T-cell (primary cell): ENCODE data around the genes ARFGAP3 and SCUBE1.

- PRO-cap, 7 experiments: no peak in any of the 7 experiments
Measured at GRCh38 chr22:42686045-42686646, 34.5 kb downstream of the A4GALT start.

GRCh38 chr22:42699077-42699859, 21.4 kb downstream of the A4GALT start:
- PRO-cap, 7 experiments: no peak in any of the 7 experiments

DNA sequence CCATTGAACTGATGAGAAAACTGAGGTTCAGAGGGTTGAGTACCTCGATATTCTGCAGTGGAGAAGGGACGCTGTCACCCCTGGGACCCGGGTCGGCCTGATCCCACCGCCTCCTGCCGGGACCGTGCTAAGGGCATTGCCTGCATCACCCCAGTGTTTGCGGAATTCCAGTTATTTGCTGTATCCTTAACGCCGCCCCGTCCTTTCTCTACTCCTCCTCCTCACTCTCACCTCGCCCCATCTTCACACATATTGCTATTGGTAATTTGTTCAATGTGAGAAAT, 394 bp upstream of the A4GALT start:
- PRO-cap, 7 experiments: no peak in any of the 7 experiments

DNA sequence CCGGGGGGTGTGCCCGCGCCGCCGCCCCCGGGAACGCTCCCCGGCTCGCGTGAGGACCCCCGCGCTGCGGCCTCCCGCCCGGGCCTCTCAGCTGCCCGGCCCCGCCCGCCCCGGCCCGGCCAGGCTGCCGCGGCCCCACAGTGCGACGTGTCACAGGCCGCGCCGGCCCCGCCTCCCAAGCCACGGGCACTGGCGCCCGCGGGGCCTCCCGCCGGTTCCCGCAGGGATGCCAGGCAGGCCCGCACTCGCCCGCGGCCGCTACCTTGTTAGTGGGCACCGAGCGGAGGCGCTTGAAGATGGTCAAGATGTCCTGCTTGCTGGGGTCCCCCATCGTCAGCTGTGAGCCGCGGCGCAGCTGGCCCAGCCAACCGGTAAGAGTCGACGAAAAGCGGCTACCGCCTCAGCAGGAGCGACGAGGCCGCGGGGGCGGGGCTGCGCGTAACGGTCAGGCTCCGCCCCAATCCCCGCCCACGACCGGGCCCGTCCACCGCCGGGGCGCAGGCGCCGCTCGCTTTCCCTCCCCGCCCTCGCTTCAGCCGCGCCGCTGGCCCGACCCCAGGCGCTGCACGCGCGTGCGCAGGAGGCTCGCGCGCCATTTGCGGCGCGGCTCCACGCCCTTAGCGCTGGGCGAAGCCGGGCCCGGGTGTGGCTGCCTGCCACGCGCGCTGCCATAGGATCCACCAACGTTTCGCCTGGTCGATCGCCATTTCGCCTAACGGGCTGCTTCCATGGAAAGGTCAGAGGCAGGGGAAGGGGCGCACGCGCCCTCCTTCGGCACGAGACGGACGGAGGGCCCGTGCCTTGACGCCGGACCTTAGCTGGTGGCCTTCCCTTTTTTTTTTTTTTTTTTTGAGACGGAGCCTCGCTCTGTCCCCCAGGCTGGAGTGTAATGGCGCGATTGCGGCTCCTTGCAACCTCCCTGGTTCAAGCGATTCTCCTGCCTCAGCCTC, at the start of gene ARFGAP3:
Gene ARFGAP3, minus strand, starts transcription at position 422 of the 950 bp plus-strand sequence.
- PRO-cap, 7 experiments: peak in 7 of 7 experiments; most common plus-strand start position 596 of the sequence (in 6); most common minus-strand start position 388 of the sequence (in 7)

DNA sequence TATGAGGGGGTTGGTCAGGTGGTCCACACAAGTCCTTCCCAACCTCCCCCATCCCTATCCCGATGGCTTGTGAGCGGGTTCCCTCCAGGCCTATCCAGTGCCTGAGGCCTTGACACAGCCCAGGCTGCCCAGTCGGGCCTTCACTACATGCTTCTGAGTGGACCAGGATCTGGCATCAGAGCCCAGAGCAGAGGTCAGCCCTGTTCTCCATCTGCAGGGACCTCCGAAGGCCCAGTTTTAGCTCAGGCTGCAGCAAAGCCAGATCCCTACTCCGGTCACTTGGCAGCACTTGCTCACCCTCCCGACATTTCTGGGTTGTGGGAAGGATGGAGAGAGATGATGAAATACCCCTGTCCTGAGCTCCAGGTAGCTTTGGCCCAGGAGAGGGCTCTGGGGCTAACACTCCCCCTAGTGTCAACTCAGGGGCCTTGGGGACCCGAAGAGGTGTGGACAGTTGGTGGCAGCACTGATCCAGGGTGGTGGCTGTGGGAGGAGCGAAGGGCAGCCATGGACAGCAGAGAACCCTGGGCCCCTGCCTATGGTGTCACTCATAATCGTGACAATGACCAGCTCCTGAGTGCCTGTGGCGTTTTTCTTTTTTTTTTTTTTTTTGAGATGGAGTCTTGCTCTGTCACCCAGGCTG, 10.5 kb upstream of the ARFGAP3 start:
- PRO-cap, 7 experiments: no peak in any of the 7 experiments

GRCh38 chr22:42888014-42888647, 31.1 kb upstream of the ARFGAP3 start:
- PRO-cap, 7 experiments: no peak in any of the 7 experiments

DNA sequence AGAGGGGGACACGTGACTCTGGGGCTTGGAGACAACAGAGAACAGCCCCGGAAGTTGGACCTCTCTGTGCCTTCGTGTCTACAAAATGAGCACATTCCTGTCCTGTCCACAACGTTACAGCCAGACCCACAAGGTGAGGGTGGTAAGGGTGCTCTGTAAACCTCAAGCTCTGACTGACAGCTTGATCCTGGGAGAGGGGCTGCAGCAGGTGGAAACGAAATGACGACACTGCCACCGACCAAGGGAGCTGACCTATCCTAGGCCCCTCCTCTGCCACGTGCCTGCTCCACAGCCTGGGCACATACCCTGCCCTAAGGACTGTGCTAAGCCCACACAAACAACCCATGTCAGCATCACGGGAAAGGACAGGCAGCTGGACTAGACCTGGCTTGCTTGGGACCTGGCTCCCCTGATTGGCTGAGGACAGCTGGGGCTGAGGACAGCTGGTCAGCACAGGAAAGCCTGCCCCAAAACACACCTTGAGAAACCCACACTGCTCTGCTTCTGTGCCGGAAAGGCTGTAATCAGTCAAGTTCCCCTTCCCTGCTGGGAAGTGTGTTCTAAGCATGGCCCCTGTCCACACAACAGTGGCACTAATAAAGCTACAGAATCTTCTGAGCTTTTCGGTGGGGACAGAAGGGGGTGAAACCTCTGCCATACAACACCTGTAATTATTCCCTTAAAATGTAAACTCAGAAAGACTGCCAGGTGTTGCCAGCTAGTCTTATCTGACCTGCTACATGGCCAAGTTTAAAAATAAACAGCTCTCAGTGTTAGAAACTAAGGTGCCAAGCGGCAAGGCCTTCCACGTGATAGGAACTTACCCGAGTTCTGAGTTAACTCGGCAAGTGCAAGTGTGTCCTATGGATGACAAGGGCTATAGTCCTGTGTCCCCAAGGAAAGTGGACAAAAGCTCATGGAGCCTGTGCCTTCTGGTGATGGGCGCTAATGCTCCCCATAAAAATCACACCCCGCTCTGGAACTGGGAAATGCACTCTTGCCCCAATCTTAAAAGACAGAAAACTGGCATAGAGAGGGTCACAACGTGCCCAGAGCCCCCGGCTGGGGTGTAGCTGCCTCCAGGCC, 35.6 kb upstream of the ARFGAP3 start:
- PRO-cap, 7 experiments: no peak in any of the 7 experiments

DNA sequence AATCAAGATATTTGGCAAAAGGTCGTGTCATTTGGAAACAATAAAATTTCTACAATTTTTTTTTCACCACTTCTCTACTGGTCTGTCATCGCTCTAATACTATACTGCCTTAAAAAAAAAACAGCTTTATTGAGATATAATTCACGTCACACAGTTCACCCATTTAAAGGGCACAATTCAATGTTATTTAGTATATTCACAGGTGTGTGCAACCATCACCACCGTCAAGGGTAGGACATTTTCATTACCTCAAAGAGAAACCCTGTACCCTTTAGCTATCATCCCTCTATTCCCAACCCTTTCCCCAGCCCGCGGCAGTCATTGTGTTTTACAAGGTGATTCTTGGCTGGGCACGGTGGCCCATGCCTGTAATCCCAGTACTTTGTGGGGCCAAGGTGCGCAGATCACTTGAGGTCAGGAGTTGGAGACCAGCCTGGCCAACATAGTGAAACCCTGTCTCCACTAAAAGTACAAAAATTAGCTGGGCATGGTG, 51.1 kb downstream of the PACSIN2 start:
- PRO-cap, 7 experiments: no peak in any of the 7 experiments

- PRO-cap, 7 experiments: no peak in any of the 7 experiments
Measured at GRCh38 chr22:42985199-42985645, 29.7 kb downstream of the PACSIN2 start.

DNA sequence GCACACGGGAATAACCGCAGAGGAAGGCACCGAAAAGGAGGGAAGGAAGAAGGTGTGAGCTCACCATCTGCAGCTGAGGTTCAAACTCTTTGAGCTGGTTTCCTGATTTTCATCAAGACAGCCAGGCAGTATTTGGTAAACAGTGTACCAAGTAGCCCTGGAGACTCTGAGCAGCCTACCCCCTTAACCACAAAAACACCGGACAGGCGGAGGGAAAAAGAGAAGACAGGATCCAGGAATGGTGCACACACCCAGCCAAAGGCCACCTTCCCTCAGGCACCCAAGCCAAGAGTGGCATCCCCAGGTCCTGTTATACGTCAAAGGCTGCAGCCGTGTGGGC, 1.3 kb downstream of the PACSIN2 start:
- PRO-cap, 7 experiments: no peak in any of the 7 experiments

- PRO-cap, 7 experiments: peak in 2 of 7 experiments; most common plus-strand start chr22:43014210 (in 1); most common minus-strand start chr22:43014053 (in 1)
Measured at GRCh38 chr22:43014007-43015022, 634 bp downstream of the PACSIN2 start.

DNA sequence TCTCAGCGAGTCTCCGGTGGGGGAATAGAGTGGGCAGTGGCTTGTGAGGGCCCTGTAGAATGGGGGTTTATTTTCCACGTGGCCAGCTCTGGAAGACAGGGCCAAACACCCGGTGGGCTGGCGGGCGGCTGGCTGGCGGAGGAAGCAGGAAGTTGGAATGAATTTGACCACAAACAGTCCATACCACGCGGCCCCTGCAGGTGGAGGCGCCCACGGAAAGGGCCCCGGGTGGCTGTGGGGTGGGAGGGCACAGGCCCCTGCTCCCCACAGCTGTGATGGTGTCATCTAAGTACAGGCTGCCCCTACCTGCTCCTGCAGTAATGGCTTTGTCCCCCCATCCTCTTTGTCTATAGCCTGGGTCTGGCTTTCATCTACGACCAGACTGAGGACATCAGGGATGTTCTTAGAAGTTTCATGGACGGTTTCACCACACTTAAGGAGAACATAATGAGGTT, 15.0 kb downstream of the MCAT start:
- PRO-cap, 7 experiments: no peak in any of the 7 experiments

DNA sequence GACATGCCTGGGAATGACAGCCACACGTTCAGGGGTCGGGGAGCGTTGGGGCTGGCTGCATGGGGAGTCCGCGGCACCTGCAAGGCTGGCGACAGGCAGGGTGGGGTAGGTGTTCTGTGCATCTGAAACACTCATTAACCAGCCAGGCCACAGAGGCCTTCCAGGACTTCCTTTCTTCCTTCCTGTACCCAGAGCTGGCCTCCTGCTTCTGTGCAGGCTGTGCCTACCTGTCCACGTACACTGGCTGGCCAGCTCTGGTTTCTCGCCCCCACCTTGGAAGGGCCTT, 16.0 kb downstream of the TTLL12 start:
- PRO-cap, 7 experiments: no peak in any of the 7 experiments

DNA sequence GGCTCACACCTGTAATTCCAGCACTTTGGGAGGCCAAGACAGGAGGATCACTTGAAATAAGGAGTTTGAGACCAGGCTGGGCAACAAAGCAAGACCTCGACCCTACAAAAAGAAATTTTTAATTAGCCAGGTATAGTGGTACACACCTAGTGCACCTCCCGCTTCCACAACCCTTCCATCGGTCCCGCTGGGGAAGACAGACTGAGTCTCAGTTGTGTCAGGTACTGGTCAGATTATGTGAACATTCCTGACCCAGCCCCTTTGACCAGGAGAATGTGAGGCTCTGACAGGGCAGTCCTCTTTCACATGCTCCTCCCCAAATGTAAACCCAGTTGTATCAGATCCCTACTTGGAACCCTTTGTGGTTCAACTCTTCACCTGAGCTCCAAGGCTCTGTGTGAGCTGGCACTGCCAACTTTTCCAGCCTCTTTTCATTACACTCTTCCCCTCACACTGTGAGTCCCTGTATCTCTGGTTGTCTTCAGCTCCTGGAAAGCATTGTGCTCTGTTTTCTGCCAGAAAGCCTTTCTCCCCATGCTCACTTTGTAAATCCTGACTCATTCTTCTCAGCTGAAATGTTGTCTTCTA, 1.9 kb upstream of the TTLL12 start:
- PRO-cap, 7 experiments: no peak in any of the 7 experiments

DNA sequence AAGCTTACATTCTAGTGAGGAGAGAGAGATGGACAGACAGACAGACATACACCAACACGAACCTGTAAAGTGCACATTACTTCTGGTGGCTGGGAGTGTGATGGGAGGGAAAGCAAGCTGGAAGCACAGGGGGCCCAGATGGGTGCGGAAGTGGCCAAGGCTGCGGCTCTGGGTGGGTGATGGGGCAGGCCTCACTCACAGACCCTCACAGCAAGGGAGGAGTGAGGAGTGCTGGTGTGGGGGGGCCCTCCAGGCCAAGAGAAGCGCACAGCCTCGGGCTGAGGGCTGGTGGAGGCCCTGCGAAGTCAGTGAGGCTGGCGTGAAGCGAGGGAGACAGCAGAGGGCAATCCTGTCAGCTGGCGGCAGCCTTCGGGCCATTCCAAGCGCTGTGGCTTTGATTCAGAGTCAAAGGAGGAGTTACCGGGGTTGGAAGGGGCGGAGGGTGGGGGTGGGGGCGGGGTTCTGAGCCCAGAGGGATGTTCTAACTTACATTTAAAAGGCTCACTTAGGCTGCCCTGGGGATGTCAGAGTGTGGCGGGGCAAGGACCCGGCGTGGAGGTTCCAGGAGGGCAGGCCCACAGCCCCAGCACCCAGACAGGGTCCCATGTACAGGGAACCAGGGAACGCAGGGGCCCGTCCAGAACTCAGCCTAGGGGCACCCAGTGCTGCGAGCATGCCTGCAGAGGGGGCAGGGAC, 39.4 kb upstream of the TTLL12 start:
- PRO-cap, 7 experiments: no peak in any of the 7 experiments

- PRO-cap, 7 experiments: no peak in any of the 7 experiments
Measured at GRCh38 chr22:43227211-43227562, 40.3 kb upstream of the TTLL12 start.

DNA sequence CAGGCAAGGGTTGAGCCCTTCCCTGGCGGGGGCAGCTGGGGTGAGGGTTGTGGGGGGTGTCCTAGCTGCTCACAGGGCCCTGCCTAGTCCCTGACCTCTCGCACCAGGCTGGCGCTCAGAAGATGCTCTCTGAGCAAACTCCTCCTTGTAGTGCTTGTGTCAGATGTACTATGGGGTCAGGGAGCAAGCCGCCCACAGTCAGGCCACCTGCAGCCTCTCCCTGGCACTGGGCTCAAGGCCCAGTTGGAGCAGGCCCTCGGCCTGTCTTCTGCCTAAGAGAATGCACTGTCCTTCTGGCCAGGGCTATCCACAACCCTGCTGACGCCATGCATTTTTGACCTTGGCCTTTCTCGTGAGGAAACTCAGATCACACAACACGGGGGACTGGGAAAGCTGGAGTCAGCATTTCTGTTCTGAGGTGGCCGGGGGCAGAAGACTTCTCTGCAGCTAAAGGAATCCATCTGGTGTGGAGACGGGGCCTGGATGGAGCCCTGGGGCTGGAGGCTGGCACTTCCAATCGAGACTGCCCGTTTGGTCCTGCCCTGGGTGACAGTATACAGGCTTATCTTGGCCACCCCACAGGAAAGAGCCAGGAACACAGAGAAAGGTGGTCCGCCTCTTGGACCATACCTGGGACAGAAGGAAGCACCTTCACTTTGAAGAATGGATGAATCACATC, 74.0 kb upstream of the TTLL12 start:
- PRO-cap, 7 experiments: no peak in any of the 7 experiments

GRCh38 chr22:43343048-43343686, at the start of gene SCUBE1:
SCUBE1 (minus strand) TSS chr22:43343372.
- PRO-cap, 7 experiments: no peak in any of the 7 experiments

GRCh38 chr22:43377880-43378212, 34.0 kb upstream of the MPPED1 start:
- PRO-cap, 7 experiments: no peak in any of the 7 experiments

DNA sequence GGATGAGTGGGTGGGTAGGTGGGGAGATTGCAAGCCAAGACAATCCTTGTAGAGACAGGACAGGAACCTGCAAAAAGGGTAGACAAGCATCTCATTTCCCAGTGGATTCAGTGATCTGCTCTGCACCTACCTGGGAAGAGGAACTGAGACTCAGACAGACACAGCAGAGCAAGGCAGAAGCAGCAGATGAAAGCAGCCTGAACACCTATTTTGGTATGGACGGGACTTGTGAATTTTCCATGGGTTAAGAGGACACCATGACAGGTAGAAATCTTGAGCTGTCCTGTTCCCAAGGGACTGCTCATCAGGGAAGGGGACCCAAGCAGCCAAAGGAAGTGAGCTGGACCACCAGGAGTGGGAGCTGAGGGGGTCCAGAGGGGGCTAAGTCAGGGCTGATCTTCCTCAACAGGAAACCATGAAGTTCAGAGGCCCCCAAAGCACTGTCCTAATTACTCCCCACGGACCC, 67.8 kb downstream of the EFCAB6 start:
- PRO-cap, 7 experiments: no peak in any of the 7 experiments